CD14-positive monocyte (primary cell): ENCODE measurements around a stretch of chr22.

DNA sequence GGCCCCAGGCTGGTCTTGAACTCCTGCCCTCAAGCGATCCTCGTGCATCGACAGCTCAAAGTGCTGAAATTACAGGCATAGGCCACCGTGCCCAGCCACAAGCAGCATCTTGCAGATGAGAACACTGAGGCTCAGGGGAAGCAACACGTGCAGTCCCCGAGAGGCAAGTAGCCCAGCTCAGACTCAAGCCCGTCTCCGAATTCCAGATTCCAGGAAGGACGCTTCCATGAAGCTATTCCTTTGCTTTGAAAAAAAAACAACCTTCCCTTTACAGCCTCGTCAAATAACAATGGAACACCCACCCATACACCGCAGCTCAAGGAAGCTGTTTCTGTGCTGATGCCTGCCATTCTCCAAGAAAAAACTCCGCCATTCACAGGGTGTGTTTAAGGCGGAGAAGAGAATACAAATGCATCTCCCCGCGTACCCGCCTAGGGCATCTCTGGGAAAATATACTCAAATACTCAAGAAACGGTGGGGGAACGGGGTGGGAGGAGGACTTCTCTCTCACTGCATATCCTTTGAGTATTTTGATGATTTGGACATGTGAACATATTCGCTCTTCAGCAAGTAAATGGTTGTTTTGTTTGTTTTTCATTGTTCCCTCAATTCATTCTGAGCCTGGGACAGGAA is 34.7 kb upstream of the PDGFB start:
- CAGE, long polyA plus RNA, result no peak

GRCh38 chr22:39312698-39313030 is 6.8 kb downstream of the RPL3 start:
- CAGE, long polyA plus RNA, result no peak

DNA sequence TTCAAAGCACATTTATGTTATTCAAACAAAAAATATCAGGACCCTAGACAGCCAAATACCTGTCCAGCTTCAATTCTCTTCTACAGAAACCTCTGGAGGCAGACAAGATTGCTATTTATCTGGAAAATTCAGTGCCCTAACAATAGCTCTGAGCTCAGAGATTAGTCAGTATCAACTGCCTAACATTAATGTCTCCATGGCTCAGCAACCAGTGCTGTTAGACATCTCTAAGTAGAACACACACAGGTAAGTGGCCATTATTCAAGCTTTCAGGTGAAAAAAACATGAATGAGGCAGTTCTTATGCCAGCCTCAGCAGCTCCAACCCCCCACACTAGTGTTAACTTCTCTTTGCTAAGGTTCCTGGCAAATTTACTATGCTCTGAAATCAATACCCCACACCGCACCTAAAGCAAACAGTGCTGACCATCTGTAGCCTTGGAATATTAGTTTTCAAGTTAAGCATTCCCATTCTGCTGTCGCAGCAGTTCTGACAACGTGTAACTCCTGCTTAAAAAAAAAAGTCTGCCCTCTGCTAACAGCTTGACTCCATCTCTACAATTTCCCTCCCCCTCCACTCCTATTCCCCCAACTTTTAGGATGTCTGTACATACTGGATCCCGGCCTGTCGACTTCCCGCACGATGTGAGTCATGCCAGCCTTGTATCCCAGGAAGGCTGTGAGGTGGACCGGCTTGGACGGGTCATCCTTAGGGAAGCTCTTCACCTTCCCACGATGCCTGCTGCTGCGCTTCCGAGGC is 1.5 kb downstream of the RPL3 start:
- CAGE, long polyA plus RNA, result no peak

DNA sequence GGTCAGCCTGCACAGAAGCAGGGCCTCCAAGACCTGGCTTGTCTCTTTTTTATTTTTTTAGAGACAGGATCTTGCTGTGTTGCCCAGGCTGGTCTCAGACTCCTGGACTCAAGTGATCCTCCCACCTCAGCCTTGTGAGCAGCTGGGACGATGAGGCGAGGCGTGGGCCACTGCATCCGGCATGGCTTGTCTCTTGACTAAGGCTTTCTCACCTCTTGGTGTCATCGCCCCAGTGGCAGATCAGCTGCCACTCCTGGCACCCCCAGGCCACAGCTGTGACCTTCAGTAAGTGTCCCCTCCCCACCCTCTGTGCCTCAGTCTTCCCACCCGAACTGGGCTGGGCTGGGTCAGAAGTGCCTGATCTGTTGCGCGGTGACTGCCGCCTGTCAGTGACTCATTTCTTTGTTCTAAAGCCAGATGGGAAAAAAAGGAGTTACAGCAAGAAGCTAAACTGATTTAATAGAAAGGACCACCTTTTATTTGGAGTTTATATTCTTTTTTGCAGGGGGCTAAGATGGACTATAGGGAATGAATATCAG is 3.6 kb downstream of the SYNGR1 start:
- CAGE, long polyA plus RNA, result no peak

DNA sequence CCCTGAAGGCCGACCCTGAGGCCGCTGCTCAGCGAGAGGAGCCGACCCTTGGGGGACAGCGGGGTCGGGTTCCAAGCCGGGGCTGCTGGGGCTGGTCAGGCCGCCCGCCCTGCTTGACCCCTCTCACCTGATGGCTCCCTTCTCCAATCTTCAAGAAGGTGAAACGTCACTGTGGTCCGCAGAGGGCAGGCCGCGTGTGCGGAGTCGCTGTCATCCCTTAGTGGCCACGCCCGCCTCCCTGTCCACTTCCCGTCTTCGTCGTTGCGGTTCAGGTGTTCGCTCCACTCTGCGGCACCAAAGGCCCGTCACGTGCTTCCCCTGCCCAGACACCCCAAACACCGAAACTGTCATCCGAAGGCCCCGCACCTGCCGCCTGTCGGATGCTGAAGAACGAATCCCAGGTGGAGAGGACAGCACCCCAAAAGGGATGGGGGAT is 11.0 kb upstream of the TAB1 start:
- CAGE, long polyA plus RNA, result no peak

DNA sequence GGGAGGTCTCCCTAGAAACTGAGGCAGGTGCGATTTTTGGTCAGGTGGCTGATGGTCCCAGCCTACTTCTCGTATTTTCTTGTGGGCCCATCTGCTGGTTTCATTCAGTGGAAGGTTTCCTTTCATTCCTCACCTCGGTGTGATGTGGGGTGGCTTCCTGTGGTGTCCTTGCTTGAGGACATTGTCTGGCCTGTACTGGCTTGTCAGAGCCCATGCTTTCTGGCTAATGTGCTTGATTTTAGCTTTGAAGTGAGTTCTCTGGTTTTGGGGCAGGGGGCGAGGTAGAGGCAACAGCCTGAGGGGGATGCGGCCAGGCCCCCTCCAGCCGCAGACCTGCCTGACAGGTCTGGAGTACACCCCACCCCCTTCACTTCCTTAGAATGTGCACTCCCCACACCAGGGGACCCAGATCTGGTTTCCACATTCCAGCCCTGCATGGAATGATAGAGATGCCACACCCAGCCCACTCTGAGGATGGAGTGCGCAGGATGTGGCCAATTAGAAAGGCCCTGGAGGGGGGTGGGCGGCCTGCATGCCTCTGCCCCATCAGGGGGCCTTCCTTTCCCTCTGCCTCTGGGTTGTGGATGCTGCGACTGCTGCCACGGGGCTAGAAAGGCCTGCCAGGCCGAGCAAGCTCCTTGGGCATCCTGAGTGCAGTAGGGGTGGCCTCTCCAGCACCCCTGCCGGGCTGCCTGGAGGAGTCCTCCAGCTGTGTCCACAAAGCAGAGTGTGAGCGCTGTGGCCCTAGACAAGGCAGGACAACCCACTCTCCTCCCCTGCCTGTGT is 28.3 kb upstream of the MGAT3 start:
- CAGE, long polyA plus RNA, result no peak

DNA sequence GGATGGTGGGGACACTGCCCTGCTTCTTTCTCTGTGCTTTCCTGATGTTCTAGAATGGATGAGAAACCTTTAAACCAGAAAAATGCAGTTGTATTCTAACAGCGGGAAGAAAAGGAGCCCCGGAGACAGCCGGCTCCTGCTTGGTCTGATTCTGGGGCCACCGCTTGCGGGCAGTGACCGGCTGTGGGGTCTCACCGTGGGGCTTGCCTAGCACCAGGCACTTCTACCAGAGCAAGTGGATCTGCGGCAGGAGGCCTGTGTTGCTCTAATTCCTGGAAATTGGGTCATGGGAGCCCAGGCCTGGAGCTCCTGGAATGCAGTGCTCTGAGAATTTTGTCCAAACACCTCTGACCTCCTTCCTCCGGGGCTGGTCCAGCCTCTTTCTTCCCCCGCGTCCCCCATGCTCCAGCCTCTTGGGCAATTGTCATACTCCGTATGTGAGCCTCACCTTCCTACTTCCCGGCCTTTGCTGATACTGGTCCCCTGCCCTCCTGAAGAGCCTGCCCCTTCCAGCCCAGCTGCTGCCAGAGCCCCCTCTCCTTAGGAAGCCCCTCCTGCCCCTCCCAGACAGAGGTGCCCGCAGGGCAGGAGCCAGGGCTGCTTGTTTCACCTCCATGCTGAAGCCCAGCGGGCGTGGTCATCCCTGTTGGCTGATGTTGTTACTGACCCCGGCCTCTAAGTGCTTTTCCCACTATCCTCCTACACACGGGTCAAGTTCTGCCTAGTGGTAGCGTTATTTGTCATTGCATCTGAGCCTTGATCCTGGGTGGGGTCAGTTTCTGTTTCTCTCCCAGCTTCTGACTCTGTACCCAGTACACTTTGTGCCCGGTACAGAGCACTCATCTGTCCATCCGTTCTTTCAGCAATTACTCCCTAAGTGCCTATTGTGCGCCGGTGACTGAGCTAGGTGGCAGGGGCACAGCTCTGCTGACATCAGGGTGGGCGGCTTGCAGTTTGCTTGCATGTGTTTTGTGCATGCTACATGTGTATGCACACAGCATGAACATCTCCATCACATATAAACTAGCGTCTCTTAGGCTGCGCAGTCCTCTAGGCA is 9.6 kb downstream of the MGAT3 start:
- CAGE, long polyA plus RNA, result no peak

DNA sequence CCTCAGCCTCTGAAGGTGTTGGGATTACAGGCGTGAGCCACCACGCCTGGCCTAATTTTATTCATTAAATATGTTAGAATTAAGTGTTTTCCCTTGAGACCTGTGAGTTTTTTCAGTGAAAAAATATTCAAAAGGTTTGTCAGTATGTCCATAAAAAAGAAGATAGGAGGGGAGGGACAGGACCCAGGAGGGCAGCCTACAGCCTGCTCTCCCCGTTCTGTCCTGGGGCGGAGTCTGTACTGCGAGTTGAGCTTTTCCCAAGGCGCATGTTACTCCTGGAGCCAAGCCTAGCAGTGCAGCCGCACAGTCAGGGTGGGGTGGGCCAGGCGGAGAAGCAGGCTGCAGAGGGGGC is 15.4 kb upstream of the MIEF1 start:
- CAGE, long polyA plus RNA, result no peak

- CAGE, long polyA plus RNA, result no peak
Measured at GRCh38 chr22:39498165-39499061, 3.7 kb upstream of the MIEF1 start.

GRCh38 chr22:39520936-39521393 is 603 bp downstream of the ATF4 start:
- CAGE, long polyA plus RNA, result no peak

DNA sequence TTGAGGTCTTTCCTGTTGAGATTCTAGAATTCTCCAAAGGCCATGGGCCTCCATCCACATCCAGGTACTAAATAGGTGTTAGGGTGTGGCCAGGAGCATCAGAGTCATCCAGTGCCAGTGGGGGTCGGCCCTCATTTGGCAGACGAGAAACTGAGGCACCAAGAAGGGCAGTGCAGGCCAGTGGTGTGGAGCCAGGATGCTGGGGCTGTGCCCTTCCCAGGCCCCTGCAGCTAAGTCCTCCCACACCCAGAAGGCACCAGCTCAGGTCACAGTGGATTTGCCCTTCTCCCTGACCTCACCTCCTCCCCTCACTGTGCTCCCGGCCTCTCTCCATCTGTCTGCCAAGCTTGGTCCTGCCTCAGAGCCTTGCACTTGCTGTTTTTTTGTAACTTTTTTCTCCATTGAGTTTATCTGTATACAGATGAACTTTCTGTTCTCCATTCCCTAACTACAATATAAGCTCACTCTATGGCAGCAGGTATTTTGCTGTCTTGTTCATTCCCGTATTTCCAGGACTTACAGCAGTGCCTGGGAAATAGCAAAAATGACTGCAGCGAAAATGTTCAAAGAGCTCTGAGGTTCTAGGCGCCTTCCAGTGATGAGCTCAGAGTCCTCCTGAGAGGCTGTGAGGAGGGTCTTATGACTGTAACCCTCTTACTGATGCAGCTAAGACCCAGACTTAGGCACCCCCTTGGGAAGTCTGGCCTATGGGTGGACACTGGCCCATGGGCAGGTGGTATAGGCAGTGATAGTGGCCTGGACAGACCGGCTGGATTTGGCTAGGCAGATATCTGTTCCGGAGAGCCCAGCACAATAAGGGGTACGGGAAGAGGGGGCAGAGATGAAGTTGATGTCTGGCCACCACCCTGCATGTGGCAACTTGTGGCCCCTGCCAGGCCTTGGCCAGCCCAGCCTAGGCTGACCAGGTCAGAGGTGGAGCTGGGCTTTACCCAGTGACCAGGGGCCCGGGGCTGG is 4.4 kb downstream of the ATF4 start:
- CAGE, long polyA plus RNA, result no peak

- CAGE, long polyA plus RNA, result no peak
Measured at GRCh38 chr22:39723633-39724356, 153.2 kb downstream of the CACNA1I start.

DNA sequence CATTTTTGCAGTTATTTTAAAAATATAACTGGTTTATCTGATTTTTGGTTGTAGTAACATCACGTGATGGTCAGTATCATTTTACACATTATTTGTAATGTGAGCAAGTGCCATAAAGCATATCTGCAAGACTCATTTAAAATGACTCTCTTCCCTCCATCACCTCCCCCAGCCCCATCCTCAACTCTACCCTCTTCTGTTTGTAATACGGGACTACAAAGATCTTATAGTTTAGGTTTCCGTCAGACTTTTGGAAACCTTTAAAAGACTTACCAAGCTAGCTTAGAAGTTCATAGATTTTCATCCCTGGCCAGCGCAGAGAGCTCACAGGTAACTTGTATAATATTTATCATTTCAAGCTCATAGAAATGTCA is 10.3 kb downstream of the GRAP2 start:
- CAGE, long polyA plus RNA, result no peak

- CAGE, long polyA plus RNA, result no peak
Measured at GRCh38 chr22:39933567-39934303, 26.5 kb upstream of the TMA7B start.

- CAGE, long polyA plus RNA, result no peak
Measured at GRCh38 chr22:39991251-39991622, 3.5 kb upstream of the FAM83F start.

GRCh38 chr22:39998354-39998716 is 3.6 kb downstream of the FAM83F start:
- CAGE, long polyA plus RNA, result no peak

DNA sequence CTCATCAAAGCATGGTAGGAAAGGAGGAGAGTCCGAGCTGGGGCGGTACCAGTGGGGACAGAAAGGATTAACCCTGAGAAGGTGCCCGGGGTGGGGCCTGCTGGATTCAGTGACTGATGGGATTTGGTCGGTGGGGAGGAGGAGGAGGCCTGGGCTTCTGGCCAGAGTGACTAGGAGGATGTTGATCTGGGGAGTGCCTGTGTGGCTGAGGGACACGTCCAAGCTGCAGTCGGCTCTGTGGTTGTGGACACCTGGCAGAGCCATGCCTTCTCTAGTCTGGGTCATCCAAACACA is 14.7 kb downstream of the FAM83F start:
- CAGE, long polyA plus RNA, result no peak

DNA sequence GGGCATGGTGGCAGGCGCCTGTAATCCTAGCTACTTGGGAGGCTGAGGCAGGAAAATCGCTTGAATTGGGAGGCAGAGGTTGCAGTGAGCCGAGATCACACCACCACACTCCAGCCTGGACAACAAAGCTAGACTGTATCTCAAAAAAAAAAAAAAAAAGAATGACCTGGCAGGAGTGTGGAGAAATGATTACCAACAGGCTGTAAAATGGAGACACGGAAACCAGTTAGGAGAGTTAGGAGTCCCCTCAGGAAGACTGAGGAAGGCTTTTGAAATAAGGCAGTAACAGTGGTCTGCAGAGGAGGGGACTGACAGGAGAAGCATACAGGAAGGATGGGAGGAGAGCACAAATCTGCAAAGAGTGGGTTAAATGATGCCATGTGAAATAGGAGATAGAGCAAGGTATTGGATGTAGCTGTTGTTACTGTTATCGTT is 39.9 kb upstream of the TNRC6B start:
- CAGE, long polyA plus RNA, result no peak

DNA sequence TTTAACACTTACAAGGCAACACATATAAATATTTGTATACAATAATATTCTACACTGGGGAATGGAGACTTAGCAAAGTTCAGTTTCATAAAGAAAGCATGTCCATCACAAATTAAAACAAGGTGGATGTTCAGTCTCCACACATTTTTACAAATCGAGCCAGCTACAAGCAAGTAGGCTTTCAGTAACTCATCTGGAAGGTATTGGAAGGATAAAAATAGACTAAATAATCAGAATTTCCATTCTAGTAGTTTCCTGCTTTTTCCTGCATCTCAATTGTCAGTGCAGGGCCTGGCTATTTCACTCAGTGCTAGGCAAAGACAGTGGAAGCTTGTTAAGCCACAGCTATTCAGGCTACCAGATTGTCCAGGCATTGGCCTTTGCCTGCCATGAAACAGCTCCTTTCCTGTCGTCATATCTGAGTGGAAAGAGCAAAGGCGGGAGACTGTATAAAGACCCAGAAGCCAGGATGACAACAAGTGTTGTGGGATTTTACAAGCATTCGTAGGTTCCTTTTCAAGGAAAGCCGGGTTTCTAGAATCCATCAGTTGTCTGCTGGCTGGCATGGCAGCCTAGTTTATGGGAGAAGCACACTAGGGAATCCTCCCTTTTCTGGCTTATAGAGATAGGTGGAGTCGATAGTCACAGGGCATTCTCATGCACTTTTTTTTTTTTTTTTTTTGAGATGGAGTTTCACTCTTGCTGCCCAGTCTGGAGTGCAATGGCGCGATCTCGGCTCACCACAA is 2.1 kb upstream of the TNRC6B start:
- CAGE, long polyA plus RNA, result no peak

GRCh38 chr22:40211358-40211749 is 33.6 kb downstream of the TNRC6B start:
- CAGE, long polyA plus RNA, result no peak